ENCODE measurements around a stretch of chr9.

GRCh38 chr9:4301963-4302688 lies 2.3 kb upstream of the GLIS3 start:
- PRO-cap, result no peak

DNA sequence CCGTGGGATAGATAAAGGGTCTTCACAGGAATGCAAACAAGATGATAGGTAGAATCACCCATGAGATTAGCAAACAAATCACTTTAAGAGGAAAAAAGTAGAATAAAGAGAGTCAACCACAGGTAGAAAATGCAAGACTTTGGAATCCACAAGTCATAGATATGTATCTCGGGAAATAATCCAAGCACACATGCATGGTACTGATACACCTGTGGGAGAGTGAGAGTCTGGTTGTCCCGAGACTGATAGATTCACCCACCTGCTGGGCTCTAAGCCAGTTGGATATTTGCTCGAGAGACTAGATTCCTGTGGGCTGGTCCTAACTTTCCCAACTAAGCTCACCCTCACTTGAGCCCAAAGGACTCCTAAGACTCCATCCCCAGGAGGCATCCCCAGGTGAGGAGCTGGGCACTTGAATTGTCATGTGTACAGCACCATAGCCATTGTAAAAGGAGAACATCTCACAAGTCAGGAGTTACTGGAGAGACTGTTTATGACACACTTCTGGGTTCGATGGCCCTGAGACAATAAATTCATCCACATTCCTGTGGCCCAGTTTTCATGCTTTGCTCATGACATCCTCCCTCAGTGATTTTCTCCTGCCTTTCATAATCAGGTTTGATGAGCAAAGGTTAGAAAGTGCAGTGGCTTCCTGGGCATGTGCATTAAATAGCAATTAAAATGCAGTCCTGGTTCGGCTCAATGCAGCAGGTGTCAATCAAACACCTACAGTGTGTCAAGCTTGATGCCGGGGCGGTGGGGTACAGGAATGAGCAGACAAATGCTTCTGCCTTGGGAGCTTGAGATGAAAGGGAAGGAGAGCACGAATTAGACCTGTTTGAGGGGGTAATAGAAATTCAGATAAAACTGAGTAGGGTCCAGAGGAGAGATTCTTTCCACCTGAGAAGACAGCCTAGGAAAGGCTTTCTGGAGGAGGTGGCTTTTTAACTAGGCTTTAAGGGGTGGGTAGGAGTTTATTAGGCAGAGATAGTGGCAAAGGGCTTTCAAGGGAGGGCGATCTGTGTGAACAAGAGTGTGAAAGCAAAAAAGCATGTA lies 18.2 kb downstream of the SLC1A1 start:
- PRO-cap, result no peak

DNA sequence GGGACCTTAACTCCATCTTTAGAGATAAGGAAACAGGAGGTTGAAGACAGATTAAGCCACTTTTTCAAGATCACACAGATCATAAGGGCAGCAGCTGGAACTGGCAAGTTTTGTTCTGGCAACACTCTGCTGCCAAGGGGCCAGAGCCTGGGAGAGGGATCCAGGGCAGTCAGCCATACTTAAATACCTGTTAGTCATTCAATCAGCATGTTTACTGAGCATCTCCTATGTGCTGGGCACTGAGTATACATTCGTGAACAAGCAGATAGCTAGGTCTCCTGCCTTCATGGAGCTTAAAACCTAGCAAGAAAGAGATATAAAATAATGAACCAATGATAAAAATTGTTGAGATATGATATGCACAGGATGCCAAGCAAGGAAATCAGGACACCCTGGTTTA lies 63.8 kb downstream of the SLC1A1 start:
- PRO-cap, result no peak

GRCh38 chr9:4834666-4835618 lies 42.2 kb downstream of the RCL1 start:
- PRO-cap, result no peak

GRCh38 chr9:5101969-5102404 lies 83.5 kb downstream of the INSL6 start:
- PRO-cap, result no peak

GRCh38 chr9:5105007-5105823 lies 80.2 kb downstream of the INSL6 start:
- PRO-cap, result no peak

- PRO-cap, result no peak
Measured at GRCh38 chr9:6217894-6218719, 2.5 kb downstream of the IL33 start.

- PRO-cap, result no peak
Measured at GRCh38 chr9:6566844-6567108, 78.8 kb downstream of the GLDC start.

GRCh38 chr9:6689773-6690579 lies 44.4 kb upstream of the GLDC start:
- PRO-cap, result no peak

GRCh38 chr9:6931671-6932325 lies 174.0 kb downstream of the KDM4C start:
- PRO-cap, result no peak

GRCh38 chr9:6994665-6995279 lies 237.0 kb downstream of the KDM4C start:
- PRO-cap, result no peak

DNA sequence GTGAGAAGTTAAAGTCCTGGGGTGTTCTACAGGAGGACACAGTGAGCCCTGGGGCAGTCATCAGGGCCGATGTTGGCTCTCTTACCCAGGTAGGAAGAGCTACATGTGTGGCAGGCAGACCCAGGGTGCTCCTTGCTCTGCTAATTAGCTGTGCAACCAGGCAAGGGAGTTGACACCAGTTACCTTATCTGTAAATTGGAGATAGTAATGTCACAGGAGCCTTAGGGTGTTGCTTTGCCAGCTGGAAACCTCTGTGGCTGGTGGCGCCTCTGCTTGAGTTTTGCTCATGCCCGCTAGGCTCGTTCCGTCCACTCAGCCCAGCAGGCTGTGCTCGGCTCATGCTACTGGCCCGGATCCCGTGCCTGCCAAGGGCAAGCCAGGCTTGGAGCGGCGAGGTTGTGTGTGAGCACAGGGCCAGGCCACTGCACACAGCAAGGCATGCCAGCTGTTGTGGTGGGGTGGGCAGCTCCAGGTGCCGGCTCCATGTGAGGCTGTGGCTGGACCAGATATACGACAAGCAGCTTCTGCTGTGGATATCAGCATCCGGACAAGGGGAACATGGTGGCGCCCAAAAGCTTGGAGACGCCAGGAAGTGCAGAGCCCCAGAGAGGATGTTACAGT lies 390.0 kb downstream of the KDM4C start:
- PRO-cap, result no peak

- PRO-cap, result no peak
Measured at GRCh38 chr9:7478124-7478477, 321.5 kb downstream of the DMAC1 start.

DNA sequence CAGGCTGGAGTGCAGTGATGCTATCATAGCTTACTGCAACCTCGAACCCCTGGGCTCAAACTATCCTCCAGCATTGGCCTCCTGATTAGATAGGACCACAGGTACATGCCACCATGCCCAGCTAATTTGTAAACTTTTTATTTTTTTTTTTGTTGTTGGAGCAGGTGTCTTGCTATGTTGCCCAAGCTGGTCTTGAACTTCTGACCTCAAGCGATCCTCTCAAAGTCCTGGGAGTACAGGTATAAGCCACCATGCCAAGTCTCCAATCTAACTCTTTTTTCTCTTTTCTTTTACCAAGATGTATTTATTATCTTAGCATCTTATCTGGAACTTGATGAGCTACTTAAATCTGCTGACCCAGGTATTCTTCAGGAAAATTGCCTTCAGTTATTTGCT lies 158.1 kb upstream of the DMAC1 start:
- PRO-cap, result no peak

- PRO-cap, result no peak
Measured at GRCh38 chr9:8958362-8958627, 1158.7 kb upstream of the DMAC1 start.

- PRO-cap, result no peak
Measured at GRCh38 chr9:10819219-10819705, 206.5 kb upstream of the PTPRD start.

DNA sequence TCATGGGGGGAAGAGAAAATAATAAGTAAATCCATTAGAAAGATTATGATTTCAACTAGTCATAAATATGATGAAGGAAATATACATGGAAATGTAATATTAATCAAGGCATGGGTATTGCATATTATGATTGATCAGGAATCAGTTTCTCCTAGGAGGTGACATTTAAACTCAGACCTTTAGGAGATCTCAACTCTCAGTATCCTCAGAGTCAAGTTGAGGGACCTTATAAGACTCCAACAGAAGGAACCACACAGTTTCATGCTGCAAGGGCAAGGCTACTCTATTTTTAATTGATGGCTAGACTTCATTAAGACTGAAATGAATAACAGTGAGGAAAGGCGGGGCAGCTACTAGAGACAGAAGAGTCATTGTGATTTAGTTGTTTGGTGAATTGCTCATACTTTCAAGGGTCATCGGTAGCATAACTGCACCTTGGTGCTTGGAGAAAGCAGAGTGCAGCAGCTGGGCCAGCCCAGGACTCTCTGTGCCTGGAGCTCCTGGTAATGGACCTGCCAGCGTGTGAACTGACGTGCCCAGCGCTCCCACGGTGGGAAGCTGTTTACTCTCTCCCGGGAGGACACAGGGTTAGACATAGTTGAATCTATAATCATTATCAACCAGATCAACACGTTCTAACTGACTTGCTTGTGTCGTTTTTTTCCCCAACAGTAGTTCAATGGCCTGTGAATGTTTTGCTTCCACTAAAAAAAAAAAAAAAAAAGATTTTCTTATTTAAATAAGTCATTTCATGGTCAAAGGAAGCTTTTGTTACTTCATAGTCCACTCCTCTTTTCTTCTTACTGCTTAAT lies 42.8 kb downstream of the LURAP1L start:
- PRO-cap, result no peak

DNA sequence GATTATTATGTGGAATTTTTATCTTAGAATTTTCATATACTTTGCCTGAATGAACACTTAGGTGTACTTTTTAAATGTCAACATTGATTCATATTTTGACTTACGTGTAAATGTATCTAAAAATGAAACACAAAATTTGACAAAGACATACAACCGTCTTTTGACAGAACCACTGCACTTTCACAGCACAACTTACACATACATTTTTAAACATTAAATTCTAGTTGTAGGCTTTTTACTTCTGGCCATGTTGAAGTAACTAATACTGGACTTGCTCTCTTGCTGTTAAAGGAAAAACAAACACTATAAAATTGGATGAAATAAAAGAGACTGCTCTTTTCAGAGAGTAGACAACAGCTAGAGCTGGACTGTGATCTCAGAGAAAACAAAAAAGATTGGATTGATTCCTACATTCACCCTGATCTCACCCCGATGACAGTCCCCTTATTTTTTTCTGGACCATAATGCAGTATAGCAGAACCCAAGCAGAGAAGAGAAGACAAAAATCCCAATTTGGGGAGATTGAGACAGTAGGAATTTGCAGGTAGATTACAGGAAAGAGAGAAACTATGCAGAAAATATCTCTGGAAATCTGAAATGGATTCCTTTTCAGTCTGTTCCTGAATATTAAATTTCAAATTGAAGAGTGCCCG lies 208.9 kb downstream of the MPDZ start:
- PRO-cap, result no peak

GRCh38 chr9:13274886-13275585 lies 4.5 kb downstream of the MPDZ start:
- PRO-cap, result no peak

DNA sequence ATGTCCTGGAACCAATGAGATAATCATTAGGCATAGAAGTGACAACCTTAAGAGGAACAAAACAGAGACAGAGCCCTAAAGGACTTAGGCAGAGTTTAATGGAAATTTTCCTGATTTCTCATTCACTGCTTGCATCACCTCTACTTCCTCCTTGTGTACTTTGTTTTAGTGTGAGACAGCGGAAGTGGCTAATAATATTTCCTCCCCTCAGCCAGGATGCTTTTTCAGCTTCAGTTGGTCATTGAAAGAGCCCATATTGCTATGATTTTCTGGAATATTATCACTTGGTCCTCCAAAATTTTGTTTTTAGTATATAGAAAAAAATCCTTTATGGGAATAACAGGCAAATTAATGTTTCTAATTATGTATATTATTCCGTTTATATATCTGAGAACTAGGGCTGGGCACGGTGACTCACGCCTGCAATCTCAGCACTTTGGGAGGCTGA lies 153.5 kb upstream of the MPDZ start:
- PRO-cap, result no peak

Data from neutrophil (primary cell).